ENCODE data around the gene RNF185.

GRCh38 chr22:30423529-30424000, 2.0 kb upstream of the MTFP1 start:
- RRBS, result 3% methylated on average over 10 of the region's 32 CpGs

DNA sequence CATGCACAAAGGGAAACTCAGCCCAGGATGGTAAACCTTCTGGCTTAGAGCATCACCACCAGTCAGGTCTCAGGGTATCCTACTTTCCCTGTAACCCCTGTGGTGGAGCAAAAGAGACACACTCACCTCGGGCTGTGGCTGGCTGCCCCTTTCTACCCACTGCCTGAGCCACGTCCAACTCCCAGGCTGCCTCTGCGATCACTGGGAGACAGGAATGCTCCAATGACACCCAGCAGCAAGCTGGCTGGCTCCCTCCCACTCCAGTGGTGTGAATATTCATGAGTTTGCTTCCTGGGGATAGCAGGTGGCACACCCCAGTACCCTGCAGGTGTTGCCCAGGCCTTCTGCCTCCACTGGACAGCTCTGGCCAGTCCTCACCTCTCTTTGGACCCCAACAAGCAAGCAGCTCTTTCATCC, 9.8 kb downstream of the GAL3ST1 start:
- RRBS, result no CpG with 5 or more reads among the region's 3 CpGs

DNA sequence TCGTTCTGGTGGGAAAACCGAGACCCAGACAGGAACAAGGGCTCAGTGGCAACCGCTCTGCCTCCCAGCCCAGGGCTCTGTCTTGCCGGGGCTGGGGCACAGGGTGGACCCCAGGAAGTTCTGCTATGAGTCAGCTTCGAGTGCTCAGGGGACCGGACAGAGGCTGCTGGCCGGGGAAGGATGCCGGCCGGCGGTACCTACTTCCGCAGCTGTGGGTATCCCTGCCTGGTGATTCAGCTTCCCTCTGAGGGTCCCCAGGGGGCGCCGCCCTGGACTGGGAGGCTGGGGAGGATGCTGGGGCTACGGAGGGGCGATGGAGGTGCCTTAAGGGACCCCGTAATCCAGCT, 704 bp upstream of the SLC35E4 start:
- RRBS, result 11% methylated on average over 3 of the region's 16 CpGs

DNA sequence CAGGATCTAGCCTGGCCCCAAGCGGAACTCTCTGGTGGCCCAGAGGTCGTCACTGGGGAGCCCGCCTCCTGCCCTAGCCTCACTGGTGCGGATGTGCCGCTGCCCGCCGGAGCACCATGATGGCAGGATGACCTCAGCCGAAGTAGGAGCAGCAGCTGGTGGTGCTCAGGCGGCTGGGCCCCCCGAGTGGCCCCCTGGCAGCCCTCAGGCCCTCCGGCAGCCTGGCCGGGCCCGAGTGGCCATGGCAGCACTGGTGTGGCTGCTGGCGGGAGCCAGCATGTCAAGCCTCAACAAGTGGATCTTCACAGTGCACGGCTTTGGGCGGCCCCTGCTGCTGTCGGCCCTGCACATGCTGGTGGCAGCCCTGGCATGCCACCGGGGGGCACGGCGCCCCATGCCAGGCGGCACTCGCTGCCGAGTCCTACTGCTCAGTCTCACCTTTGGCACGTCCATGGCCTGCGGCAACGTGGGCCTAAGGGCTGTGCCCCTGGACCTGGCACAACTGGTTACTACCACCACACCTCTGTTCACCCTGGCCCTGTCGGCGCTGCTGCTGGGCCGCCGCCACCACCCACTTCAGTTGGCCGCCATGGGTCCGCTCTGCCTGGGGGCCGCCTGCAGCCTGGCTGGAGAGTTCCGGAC, 900 bp downstream of the SLC35E4 start:
- RRBS, result 42% methylated on average over 4 of the region's 34 CpGs

DNA sequence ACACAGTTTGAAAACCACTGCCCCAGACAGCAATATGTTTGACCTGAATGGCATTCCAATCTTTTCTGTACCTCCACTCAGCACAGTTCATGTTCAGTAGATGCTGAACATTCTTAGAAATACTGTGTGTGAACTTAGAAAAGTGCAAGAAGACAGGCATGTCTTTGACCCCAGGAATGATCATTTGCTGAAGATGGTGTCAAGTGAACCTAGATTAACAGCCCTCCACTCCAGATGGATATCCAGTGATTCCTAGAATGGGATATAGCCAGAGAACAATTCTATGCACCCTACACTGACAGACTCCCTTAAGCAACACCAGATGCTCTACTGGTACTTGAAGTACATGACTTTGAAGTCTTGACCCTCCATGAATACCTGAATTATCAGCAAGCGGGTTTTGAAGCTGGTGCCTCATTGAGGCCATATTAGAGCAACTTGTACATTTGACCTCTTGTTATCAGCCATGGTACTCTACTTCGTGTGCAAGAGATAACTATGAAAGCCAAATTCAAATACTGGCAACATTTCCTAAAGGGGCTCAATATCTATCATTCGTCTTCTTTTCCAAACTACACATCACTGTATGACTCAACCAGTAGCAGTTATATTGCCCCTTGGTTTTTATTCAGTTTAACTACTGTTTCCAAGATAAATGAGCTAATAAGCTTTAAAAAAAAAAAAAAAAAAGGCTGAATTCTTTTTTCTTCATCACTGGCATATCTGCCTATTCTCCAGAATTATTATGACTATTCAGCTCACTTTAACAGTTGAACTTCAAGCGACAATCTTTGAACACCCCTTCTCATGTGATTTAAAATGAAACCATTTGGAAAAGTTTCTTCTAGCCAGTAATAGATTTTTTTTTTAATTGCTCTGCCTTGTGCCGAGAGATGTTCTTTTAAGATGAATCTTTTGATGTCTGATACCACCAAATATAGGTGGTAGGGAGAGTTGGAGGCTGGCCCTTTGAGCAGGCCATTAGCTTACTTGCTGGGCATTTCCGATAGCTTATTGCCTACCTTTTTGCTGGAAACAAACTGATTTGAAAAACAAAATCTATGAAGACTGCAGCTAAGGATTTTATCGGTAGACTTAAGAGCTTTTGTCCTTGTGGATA, 7.2 kb upstream of the MORC2 start:
- RRBS, result no CpG with 5 or more reads among the region's 7 CpGs

- RRBS, result no CpG with 5 or more reads among the region's 4 CpGs
Observed at GRCh38 chr22:30978065-30979077, 9.8 kb upstream of the MORC2 start.

- RRBS, result no CpG with 5 or more reads among the region's 13 CpGs
Observed at GRCh38 chr22:31044161-31044729, 36.9 kb upstream of the SMTN start.

DNA sequence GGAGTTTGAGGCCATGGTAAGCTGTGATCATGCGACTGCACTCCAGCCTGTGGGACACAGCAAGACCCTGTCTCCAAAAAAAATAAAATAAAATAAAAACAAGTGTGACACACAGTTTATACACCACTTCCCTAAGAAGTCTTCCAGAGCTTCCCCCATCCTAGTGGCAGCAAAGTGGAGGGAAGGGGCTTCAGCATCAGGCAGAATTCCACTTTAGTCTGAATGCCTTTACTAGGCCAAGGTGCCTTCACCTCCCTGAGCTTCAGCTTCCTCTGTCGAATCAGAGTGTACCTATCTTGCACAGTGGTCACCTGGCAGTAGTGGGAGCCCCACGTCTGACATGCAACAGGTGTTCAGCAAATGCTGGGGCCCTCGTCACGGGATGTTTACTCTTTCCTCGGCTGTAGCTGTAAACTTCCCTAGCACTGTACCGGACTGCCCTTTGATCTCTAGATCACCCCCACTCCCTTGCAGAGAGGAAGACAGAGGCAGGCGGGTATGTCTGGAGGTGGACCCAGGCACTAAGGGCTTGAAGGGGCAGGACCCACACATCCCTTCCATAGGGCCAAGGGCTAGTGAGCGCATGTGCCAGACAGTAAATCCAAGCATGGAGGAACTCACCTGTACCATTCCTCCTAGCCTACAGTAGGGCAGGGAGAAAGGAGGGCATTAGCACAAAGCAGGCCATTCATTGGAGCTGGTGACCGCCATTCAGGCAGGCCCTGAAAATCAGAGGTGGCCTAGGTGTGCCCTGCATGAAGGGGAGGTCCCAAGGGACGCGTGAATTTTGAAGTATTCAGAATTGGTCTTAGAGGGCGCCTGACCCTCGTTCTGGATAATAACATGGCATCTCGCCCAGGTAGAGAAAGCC, 2.1 kb upstream of the SMTN start:
- RRBS, result no CpG with 5 or more reads among the region's 15 CpGs

- RRBS, result 3% methylated on average over 4 of the region's 41 CpGs
Observed at GRCh38 chr22:31085149-31086076, 4.3 kb downstream of the SMTN start.

- RRBS, result 86% methylated on average over 18 of the region's 27 CpGs
Observed at GRCh38 chr22:31093559-31094669, 12.8 kb downstream of the SMTN start.

DNA sequence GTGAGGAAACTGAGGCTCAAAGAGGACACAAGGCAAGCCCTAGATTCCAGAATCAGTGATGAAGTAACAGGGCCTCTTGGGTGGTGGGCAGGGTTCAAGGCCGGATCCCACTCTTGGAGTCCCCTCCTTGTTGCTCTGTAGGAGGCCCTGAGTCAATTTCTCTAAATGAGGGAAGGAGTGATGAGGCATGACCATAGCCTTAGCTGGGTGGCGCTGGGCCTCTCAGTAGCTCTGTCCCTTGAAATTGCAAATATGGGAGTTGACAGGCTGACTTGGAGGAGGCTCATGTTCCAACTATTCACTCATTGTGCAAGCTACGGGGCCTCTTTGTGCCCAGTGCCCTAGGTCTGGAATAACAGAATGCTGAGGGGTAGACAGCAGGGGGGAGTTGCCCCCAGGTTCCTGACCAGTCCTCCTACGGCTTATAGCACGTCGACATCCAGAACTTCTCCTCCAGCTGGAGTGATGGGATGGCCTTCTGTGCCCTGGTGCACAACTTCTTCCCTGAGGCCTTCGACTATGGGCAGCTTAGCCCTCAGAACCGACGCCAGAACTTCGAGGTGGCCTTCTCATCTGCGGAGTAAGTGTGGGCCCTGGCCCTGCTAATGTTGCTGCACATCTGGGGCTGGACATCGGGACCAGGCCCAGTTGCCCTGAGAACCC, 7.9 kb downstream of the SELENOM start:
- RRBS, result no CpG with 5 or more reads among the region's 12 CpGs

DNA sequence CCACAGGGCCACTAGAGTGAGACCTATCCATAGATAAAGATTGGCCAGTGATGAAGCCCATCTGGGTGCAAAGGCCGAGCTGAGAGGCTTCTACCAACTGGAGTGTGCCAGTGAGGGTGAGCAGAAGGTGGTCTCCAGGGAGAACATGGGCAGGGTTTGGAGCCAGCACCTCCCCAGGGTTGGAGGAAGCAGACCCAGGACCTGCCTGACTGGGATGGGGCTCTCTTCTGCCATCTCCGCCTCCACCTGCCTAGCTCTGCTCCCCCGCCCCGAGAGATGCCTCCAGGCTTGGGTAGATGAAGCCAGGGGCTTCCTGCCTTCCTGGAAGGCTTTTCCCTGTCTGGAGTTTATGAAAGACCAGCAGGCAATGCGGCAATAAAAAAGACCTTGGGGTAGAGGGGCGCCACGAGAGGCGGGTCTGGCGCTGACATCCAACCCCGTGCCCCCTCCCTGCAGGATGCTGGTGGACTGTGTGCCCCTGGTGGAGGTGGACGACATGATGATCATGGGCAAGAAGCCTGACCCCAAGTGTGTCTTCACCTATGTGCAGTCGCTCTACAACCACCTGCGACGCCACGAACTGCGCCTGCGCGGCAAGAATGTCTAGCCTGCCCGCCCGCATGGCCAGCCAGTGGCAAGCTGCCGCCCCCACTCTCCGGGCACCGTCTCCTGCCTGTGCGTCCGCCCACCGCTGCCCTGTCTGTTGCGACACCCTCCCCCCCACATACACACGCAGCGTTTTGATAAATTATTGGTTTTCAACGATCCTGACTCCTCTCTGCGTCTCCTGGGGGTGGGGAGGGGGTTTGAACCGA, 3.3 kb downstream of the SELENOM start:
- RRBS, result no CpG with 5 or more reads among the region's 32 CpGs

DNA sequence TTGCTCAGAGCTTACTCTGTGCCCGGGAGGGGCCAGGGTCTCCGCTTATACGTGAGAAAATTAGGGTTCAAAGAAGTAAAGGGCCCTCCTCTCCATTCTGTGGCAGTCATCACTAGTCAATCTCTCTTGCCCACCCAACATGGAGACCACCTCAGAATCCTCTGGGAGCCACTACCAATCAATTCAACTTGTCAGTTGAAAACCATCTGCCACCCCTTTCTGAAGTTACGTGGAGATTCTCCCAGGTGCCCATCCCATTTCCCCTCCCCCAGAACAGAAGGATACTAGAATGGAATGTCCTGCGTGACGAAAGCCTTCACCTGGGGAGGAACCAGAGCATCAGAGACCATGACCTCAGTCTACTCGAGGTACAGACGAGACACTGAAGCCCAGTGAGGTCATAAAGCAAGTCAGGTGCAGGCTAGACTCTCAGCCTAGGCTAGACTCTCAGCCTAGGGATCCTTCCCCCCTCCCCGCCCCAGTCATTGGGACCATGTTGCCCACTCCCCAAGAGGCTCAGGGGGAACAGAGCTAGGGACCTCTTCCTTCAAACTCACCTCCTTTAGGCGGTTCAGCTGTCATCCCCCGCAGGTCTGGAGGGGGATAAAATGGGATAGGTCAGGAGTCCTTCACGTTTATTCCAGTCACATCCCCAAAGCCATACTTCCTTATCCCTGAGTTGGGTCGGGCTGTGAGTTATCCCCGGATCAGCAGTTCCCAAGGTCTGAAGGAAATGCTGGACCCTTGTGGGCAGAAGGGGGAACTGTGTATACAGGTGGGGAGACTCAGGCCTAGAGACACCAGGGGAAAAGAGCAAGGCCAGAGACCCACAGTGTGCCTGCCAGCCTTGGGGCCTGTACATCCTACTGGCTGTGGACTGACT, 1.8 kb downstream of the SELENOM start:
- RRBS, result no CpG with 5 or more reads among the region's 14 CpGs

DNA sequence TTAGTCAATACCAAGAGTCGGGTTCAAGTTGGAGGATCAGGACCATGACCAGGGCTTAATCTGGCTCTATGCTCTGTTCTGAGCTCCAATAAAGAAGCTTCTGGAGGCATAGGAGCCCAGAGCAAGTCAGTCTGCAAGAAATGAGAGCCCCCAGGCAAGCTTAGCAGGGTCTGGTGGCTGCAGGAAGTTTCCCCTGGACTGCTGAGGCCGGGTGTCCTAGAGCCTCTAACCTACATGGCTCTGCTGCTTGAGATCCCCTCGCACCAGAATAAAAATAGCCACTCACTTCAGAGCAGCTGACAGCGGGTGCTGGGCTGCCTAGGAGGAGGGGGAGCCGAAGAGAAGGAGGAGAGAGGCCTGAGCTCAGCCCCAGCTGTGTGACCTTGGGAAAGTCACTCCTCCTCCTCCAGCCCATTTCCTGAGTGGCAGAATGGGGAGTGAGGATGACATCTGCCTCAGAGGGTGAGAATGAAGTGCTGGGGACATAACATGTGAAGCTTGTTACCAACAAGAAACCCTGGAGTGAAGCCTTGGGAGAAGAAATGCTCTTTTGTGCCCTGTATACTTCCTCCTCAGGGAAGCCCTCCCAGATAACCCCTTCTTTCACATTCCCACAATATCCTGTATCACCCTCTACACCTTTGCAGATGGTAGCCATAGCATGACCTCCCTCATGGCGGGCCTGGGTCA, 3.7 kb upstream of the INPP5J start:
- RRBS, result no CpG with 5 or more reads among the region's 6 CpGs

DNA sequence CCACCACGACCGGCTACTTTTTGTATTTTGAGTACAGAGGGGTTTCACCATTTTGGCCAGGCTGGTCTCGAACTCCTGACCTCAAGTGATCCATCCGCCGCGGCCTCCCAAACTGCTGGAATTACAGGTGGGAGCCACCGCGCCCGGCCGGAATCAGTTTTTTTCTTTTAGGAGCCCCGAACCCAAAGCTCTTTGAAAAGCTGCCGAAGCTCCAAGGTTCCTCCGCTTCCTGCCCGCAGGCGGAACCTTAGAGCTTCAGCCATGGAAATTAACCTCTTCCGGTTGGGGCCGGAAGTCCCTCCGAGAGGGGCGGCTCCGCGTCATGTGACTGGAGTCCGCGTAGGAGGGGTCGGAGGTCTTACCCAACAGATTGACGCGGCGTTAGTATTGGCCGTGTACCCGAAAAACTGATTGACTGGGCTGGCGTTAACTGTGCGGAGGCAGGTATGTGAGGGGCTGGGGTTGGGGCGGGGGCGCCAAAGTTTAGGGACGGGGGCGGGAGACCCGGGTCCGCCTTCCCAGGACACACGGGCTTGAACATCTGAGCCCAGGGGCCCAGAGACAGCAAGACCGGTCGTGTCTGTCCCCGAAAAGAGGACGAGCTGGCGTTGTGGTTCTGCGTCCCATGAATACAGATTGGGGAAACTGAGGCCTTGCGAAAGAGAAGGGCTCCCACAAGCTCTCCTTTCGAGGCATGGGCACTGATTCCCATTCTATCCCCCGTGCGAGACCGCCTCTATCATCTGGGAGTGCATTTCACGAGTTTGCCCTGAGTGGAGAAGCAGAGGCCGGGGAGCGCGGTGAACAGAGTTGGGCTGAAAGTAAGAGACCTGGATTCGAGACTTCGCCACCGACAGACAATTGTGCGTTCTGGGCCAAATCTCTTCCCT, at the start of gene RNF185:
TSS of gene RNF185 (plus strand) at position 323 of the 890 bp plus-strand sequence.
- RRBS, result 6% methylated on average over 4 of the region's 57 CpGs

- RRBS, result no CpG with 5 or more reads among the region's 4 CpGs
Observed at GRCh38 chr22:31229431-31230221, 17.5 kb downstream of the LIMK2 start.

- RRBS, result no CpG with 5 or more reads among the region's 5 CpGs
Observed at GRCh38 chr22:31283588-31283987, 8.7 kb downstream of the PIK3IP1 start.

GRCh38 chr22:31290221-31290580, 2.1 kb downstream of the PIK3IP1 start:
- RRBS, result no CpG with 5 or more reads among the region's 14 CpGs

- RRBS, result no CpG with 5 or more reads among the region's 4 CpGs
Observed at GRCh38 chr22:31337240-31337575, 8.9 kb downstream of the PATZ1 start.

DNA sequence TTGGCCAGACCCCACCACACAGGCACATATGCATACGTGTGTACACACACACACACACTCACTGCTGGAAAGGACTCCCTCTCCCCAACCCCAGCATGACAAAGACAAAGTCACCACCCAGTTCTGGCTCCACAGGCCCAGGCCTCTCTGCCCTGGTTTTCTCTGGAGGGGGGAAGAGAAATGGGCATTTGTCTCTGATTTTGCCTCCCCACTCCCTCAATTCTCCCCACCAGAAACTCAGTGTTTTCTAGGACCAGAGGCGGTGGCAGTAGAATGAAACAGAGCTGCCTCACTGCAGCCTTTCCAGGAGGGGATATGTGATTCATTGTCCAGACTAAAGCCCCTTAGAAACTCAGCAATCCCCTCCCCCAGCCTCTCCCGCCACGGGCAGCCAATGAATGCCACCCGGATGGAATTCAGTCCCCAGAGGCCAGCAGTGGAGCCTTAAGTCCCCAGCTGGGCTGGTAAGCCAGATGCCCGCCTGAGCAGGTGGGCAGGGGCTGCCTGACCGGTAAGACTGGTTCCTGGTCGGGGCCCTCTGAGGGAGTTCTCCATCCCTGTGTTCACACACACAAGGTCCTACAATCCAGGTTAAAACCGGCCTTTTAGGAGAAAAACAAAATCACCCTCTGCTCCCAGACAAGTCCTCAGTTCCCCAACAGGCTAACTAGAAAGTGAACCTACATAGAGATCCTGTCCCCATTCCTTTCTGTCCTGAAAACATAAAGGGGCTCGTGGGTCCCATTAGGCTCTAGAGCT, 3.0 kb downstream of the PATZ1 start:
- RRBS, result 45% methylated on average over 5 of the region's 10 CpGs